Mesenchymal stem cell of the bone marrow (primary cell): ENCODE measurements around the genes EFTUD2, FMNL1 and MAP3K14.

DNA sequence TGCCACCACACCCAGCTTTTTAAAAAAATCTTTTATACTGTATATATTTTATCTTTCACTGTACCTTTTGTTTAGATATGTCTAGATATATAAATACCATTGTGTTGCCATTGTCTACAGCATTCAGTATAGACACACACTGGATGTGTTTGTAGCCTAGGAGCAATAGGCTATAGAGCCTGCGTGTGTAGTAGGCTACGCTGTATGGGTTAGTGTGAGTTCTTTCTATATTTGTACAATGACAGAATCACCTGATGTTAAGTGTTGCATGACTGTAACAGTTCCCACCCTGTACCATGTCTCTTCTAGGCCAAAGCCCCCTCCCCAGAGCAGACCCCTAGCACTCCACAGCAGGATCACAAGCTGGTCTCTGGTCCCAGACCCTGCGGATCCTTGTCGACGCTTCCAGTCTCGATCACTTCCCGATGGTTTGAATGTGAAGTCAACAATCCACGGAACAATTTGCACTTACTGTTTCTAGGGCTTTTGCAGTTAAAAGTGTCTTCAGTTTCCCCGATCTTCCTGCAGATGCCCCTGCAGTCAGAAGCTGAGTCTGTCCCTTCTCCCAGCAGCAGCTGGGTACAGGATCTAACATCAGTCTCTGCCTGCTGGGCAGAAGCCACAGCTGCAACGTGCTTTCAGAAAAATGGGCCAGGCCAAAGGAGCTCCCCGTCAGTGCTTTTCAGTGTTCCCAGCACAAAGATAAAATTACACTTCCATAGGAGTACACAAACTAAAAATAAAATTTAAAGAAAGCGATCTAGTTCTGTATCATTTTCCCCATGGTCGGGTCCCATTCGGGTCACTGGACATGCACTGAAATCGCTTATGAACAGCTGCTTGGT, 35.3 kb downstream of the ADAM11 start:
- CAGE, long polyA plus RNA, result no peak

- CAGE, long polyA plus RNA, result no peak
These were observed 5.1 kb upstream of the HIGD1B start for GRCh38 chr17:44842432-44843207.

DNA sequence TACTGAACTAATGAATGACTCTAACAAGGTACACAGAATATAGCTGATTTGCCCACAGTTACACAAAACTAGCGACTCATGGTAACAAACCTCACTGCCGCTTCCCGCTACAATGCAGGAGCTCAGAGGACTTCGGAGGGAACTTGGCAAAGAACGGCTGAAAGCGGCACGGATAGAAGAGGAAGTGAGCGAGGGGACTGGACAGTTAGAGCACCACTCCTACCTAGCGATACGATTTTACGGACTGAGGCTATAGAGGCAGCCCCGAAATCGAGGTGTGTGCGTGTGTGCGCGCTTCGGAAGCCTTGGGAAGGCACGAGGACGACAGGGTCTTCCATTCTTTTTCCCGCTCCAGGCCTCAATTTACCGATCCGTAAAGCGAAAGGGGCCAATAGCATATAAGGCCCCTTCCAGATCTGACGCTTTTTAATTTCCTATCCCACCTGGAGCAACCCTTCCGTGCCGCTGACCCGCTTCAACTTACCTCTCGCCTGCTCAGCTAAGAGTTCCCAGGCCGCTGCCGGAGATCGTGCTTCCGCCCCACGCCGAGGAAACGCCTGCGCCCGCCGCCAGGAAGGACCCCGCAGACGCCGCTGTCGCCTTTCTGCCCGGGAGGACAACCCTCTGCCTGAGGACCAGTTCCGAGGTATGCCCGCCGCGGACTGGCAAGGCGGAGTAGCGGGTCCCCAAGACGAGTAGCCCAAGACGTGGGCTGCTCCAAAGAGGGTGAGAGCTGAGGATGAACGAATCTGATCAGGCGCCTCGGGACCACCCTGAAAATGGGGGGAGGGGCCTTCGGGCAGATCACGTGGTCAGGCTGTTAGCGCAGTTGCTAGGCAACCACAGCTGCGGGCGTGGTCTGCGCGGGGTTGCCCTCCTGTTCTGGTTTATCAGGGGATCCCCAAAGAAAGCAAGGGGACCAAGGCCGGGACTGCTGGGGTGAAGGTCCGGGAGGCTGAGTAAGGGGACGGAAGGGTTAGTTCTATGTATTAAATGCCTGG, at the start of gene EFTUD2:
Gene EFTUD2, minus strand, starts transcription at position 561 of the 1,001 bp plus-strand sequence.
- CAGE, long polyA plus RNA, result no peak

DNA sequence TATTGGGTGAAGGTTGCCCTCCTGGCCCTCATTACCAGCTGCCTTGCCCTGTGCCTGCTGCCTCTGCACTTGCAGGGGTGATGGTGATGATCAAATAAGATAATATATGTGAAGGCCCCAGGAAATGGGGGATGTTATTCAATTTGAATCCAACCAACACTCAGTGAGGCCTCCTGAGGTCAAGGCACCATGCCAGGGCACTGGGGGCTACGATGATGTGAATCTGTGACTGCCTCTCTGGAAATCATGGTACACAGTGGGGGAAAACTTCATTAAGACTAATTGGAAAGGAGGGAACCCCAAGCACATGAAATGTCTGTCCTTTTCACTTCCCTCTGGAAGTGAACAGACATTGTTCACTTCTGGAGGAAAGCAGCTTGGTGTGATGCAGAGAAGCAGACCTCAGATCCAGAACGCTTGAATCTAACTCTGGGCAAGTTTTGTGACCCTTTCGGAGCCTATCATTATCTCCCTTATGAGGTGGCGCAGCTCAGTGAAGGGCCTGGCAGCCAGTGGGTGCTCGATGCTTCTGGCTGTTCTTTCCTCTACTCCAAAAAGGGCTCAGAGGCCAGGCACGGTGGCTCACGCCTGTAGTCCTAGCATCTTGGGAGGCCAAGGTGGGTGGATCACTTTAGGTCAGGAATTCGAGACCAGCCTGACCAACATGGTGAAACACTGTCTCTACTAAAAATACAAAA, 8.0 kb upstream of the GFAP start:
- CAGE, long polyA plus RNA, result no peak

DNA sequence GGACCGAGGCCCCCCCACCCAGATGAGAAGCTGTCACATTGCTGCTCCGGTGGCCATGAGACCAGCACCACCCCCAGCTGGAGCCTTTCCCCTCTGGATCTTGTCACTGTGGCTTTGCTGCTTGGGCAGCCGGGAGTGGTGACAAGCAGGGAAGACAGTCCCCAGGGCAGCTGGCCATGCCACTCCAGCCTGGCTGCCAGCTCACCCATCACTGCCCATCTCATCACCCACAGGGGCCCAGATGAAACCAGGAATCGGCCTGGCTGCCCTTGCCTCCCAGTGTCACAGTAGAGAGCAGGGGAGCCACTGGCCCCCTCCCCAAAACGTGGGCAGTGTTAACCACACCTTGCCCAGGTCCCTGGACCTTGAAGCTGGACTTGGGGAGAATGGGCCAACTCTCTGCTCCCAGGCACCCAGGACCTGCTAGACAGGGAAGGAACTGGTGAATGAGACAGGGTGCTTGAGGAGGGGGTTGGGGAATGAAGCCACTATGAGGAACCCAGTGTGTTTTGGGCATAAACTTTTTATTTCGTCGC, 12.5 kb upstream of the C1QL1 start:
- CAGE, long polyA plus RNA, result no peak

- CAGE, long polyA plus RNA, result no peak
These were observed 31.9 kb downstream of the NMT1 start for GRCh38 chr17:45092863-45093555.

DNA sequence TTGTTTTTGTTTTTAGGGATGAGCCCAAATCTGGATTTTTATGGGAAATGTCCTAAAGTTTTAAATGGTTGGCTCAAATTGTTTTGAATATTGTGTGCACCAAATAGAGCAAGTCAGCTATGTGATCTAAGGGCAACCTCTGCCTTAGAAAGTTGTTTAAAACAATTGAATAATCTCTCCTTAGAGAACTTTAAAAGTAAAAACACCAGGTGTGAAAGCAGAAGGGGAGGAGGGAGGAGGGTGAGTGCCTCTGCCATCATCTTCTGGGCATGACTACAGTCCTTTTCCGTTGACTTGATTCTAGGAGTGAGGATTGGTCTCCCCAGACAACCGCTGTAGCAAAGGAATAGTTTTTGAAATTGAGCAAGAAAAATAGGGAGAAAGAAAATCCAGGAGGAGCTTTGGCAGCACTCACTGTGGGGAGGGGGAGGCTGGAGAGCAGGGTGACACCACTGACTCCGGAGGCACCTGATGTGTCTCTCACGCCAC, 33.4 kb downstream of the PLCD3 start:
- CAGE, long polyA plus RNA, result no peak

GRCh38 chr17:45111257-45111762, 21.0 kb downstream of the PLCD3 start:
- CAGE, long polyA plus RNA, result no peak

DNA sequence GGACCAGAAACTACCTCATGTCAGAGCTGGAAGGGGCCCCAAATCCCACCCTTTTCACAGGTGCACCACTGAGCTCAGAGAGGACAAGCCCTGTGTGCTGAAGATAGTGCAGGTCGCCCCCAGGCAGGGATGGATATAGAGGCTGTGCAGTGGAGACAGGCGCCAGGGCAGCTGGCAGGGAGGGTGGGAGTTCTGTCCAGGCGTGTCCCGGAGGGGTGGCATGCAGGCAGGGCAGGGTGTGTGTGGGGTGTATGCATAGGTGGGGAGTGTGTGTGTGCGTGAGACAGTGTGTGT, 4.9 kb downstream of the PLCD3 start:
- CAGE, long polyA plus RNA, result no peak

DNA sequence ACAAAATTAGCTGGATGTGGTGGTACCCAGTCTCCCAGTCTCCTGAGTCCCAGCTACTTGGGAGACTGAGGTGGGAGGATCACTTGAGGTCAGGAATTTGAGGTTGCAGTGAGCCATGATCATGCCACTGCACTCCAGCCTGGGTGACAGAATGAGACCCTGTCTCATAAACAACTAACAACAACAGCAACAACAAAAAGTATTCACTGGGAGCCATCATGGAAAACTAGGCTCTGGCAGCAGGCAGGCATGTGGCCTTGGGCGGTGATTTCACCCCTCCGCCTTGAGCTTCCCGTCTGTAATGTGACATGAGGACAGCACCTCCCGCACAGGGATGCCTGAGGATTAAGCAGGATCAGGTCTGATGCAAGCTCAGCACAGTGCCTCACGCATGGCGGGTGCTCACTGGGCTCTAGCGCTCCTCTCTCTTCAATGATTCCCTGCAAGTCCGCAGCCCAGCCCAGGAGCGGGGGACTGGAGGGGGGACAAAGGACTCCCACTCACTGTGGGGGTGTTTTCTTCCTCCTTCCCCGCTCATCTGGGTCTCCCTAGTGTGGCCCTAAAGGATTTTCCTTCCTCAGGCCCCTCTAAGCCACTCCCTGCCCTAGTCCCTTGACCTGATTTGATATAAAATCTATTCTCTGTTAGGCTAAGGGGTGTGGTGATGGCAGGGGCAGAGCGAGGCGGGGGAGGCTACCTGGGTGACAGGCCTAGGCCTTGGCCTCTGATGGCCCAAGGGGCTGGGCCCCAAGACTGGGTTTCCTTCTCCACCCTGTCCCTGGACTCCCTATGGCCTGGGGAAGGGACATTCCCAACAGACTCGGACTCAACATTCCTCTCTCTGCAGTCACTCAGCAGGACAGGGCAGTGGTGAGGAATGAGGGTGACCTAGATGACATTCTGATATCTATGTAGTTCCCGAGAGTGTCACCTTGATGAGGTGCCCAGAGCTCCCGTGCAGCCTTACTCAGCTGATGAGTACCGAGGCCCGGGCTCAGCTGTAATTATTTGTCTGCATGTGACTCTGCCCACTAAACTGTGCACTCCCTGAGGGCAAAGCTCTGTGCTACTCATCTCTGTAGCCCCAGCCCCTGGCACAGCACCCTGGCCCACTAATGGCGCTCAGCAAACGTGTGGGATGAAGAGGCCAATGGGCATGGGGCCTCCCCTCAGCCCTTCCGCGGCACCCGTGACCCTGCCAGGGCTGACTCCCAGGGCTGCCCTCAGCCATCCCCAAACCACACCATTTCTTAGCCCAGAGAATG, 2.6 kb downstream of the PLCD3 start:
- CAGE, long polyA plus RNA, result no peak

DNA sequence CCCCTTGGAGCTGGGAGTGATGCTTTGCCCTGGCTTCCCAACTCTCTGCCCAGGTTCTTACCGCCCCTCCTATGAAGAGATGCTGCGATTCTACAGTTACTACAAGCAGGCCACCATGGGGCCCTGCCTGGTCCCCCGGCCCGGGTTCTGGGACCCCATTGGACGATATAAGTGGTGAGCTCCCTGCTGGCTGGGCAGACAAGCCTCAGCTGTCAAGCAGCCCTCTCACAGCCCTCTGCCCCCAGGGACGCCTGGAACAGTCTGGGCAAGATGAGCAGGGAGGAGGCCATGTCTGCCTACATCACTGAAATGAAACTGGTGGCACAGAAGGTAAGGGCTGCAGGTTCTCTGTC, 936 bp downstream of the ACBD4 start:
- CAGE, long polyA plus RNA, result no peak

DNA sequence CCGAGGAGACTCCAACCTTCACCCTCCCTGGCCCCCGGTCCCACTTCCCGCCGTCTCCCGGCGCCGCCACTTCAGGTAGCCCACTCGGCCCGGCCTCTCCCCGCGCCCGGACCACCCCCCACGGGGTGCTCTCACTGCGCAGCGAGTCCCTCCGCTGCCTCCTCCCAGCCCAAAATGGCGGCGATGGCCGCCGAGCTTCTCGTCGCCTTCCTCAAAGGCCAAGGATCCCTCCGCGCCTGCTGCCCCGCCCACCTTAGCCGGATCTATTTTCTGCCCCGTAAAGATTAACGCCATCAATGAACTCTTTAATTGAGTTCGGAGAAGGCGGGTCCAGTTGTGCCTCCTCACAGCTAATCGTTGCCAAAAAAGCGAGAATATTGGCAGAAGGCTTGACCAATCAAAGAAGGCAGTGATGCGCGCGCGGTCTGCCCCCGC, 332 bp upstream of the HEXIM2 start:
- CAGE, long polyA plus RNA, result no peak

DNA sequence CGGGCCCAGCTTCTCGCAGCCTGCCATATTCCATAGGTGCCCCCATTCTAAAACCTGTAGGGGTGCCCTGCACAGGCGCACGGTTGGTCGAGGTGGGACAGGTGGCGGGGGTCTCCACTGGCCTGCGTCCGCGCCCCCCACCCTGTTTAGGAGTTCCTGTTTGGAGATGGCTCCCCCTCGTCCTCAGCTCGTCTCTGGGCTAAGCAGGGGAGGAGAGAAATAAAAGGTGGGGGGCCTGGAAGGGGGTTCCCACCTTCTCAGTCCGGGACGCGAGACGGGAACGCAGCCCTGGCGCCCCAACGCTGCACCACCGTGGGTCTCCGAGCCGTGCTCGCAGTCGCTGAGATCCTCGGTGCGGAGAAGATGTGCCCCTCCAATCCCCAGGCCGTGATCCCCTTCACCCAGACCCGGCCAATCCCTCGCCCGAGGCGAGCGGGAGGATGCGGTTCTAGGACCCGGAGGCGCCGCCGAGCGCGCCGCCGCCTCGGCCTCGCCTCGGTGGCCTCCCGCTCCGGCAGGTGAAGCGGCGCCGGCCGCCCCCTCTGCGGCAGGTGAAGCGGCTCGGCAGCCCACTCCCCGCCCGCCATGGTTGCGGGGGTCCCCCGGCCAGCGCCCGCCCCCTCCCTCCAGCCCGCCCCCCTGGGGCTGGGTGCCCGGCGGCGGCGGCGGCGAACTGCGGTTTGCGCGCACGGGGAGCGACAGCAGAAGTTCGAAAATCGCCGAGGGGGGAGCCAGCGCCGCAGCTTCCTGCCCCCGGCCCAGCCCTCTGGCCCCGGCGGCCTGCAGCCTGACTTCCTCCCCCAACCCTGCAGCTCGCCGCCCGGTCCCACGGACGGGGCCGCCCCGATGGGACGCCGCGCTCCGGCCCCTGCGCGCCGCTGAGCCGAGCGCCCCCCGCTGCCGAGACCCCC, at the start of gene FMNL1:
Gene FMNL1, plus strand, starts transcription at position 790 of the 911 bp plus-strand sequence.
- CAGE, long polyA plus RNA, result no peak

DNA sequence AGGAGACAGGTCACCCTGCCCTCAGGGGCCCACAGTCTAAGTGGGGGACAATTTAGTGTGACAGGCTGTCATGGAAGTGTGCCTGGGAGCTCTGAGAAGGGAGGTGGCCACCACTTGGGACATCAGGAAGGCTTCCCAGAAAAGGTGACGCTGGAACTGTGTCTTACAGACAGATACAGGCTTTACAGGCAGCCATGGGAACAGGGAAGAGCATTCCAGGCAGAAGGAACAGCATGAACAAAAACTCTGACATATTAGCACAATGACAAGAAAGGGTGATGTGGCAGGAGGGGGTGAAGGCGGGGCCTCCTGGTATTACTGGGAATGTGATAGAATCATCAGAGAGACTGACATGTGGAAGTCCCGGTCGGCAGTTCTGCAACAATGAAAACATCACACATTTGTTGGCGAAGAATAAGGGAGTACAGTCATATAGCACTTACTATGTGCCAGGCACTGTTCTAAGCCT, 13.5 kb downstream of the FMNL1 start:
- CAGE, long polyA plus RNA, result no peak

- CAGE, long polyA plus RNA, result no peak
These were observed 27.0 kb upstream of the SPATA32 start for GRCh38 chr17:45288977-45289285.

DNA sequence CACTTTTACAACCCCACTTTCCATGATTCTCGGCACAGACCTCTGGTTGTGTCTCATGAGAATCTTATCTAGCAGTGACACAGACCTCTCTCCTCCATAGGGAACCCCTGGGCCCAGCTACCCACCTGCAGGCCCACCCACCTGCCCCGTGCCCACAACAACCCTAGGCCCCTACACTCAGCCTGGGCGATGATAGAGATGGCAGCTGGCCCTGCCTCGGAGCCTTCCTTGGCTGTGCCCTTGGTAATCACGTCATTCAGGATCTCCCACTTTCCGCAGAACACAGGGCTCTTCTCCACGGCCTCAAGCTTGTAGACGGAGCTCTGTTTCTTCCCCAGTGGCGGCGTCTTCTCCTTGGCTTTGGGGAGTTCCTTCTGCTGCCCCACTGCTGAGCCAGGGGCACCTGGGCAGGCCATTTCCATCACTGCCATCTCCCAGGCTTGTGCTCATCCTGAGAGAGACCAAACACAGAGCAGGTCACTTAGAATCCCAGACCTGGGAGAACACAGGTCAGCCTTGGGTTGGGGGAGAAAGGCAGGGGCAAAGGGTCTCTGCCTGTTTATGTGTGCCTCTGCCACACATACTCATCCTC, 26.4 kb downstream of the MAP3K14 start:
- CAGE, long polyA plus RNA, result no peak

- CAGE, long polyA plus RNA, result no peak
These were observed 2.7 kb downstream of the MAP3K14 start for GRCh38 chr17:45313946-45314719.

DNA sequence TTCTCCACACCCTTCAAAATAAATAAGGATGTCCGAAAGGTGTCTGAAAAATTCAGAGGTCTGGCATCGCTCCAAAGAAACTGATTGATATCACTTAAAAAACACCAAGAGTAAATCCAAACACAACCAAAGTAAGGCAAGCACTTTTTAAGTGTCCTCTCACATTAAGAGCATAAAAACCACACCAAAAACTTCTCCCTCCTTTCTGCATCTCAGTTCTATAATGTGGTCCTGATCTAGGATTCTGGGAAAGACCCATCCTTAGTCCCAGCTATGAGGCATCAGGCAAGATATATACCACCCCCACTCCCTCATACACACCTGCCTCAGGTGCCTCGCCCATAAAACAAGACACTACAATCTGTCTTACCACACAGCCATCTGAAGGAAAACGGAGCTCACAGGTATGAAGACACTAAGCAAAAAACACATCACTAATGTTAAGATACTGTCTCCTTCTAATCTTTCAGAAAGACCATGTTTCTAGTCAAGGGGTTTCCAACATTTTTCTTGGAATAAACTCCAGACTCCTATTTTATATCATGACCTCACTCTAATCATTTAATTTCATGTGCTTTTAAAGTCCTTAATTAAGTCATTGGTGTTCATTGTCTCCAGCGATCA, 1.3 kb downstream of the MAP3K14 start:
- CAGE, long polyA plus RNA, result no peak

DNA sequence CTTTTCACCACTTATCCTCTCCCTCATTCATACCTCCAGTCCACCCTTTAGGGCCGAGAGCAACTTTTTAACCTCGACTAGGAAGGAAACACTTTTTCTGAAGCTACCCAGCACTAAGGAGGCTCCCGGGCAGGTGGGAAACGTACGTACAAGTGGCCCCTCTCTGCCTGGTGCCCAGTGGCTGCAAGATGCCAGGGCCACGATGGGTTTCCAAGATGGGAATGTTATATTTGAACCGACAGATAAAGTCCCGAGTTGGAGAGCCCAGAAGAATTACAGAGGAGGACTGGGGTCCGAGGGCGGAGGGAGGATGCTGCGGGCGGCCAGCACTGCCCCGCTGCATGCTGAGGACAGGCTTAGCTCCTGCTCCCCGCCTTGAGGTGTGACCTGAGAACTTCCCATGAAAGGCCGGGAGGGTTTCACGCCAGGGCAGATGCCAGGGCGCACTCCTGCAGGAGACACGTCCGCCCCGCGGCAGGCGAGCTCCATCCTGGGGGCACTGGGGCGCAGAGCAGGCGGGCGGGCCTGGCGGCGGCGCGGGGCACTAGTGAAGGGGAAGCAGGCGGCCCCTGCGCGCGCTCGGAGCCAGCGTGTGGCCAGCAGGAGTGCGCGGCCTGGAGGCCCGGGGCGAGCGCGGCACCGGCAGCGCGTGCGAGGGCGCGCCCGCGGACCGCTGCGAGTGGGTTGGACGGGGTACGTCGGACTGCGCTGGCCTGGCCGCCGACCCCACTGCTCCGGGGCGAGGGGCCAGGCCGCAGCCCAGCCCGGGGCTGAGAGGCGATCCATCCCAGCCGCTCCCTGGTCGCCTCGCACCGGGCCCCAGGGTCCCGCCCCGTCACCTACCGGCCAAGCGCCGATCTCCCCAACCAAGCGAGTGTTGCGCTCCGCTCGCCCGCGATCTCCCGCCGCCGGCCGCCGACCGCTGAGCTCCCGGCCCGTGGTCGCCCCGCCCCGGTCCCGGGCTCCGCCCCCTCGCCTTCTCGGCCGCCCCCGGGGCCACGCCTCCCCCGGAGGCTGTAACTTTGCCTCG, at the start of gene MAP3K14:
Gene MAP3K14, minus strand, starts transcription at position 904 of the 1,030 bp plus-strand sequence.
- CAGE, long polyA plus RNA, result no peak

GRCh38 chr17:45338200-45338908, 21.5 kb upstream of the MAP3K14 start:
- CAGE, long polyA plus RNA, result no peak